Metastatic Pancreatic Carcinoma in the Ovary (tissue), 1 donor: ENCODE results near the genes APEX1, PIP4P1, ANG and RNASE3.

DNA sequence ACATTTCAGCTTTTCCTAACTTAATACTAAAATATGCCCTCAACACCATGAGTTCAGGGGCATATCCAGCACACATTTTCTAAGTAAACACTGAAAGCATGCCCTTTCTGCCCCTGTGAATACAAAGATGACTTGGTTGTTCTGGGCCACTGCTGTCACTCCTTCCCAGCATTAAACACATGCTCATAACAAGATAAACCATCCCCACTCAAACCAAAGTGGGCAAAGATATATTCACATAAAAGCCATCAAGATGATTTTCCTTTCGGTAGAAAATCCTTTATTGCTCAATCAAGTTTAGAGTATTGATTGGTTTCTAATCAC, 2.0 kb downstream of the CCNB1IP1 start:
- PRO-cap: no peak

DNA sequence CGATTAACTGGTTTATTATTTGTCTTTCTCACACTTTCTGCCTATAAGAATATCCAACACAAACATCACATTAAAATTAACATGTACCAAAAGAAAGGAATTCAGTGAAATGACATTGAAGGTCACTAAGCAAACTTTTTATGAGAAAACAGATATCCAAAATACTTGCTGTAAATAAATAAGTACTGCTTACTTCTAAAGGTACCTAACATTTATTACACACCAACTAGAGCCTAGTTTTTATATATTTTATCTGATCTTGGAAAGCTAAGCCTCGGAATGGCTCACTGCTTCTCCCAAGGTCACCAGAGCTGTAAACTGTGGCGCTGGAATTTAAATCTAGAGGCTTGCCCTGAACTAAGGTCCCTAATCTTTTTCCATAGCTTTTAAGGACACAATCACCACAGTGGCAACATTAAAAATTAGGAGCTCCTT, 793 bp downstream of the CCNB1IP1 start:
- PRO-cap: no peak

GRCh38 chr14:20343921-20344159, 405 bp downstream of the PARP2 start:
- PRO-cap: no peak

DNA sequence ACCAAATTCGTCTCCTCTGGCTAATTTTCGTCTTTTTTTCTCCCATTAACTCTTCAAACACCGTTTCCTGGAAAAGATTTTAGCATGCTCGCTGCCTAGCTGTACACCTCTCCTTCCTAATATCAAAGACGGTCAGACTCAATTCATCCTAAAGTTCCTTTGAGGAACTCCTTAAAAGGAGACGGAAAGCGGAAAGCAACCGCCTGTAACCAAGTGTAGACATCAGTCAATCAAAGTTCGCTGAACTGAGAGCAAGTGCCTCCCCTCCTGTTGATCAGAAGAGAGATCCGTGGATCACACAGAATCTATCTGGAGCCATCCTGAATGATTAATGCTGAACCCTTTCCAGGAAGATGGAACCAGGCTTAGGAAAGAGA, 411 bp upstream of the TEP1 start:
- PRO-cap: no peak

- PRO-cap: bidirectional peak, plus-strand start at chr14:20455233, minus-strand start at chr14:20455048
These were observed at the start of gene APEX1 for GRCh38 chr14:20455127-20455990. APEX1 (plus strand) TSS chr14:20455226.

GRCh38 chr14:20460771-20461854, at the start of gene PIP4P1:
PIP4P1 (minus strand) TSS chr14:20461434.
- PRO-cap: bidirectional peak, plus-strand start at chr14:20461673, minus-strand start at chr14:20461423

GRCh38 chr14:20610052-20610377, 18.8 kb upstream of the RNASE12 start:
- PRO-cap: no peak

DNA sequence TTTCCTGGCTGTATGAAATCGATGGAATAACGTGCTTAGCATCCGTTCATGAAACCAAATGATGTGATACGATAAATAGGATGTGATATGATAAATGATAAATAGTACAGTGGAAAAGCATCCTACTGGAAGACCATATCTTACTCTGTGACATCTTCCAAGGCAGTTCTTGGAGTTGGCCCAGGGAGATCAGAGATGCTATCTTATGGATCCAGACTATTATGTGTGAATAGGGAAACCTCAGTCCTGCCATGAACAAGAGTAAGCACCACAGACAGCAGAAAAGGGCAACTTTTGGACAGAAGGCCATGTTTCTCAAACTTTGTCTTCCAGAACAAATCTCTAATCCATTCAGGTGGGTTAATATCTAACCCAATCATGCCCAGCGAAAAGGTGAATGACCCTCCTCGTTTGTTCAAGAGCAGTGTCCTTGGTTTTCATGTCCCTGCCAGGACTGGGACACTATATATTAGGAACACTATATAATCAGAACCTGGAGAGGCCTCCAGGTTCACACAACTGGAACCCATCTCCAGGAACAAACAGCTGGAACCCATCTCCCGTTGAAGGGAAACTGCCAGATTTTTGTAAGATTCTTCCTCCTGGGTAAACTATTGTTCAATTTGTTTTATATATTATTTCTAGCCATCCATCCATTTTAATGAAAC, at the start of gene ANG:
TSS of gene ANG (plus strand) at position 496 of the 668 bp plus-strand sequence.
- PRO-cap: no peak

DNA sequence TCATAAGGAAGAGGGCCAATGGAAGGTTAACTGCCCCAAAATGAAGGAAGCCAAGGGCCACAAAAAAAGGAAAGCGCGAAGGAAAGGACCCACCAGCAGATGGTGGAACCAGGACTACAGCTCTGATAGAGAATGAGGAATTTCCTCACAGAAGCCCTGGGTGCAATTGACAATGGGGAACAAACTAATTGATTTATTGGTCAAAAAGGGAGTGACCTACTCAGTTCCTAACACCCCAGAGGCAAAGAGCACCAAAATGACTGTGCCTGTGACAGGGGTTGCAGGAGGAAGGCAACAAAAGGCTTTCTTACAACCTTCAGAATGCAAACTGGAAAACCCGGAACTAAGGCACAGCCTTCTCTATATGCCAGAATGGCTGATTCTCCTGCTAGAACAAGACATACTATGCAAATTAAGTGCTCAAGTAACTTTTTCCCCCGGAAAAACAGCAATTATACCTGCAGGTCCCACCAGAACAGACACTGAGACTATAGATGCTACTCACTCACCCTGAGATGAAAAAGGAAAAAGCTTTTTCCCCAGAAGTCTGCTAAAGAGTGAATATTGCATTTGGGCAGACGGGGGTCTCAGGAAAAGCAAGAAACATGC, 9.6 kb upstream of the EDDM3B start:
- PRO-cap: no peak

GRCh38 chr14:20799390-20800738, 2.8 kb downstream of the RNASE1 start:
- PRO-cap: no peak

- PRO-cap: no peak
These were observed 281 bp downstream of the RNASE1 start for GRCh38 chr14:20802398-20802728.

DNA sequence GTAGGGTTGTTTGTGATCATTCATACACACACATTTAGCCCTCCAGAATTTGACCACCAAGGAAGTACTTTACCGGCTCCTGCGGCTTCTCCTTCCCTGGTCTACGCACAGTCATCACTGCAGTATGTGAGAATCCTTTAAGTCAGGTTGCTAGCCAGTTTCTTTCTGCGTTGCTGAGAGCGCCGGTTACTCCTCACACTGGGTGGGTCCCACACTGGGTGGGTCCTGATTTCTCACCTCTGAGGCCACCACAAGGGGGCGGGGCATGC, 25.2 kb upstream of the RNASE1 start:
- PRO-cap: no peak

DNA sequence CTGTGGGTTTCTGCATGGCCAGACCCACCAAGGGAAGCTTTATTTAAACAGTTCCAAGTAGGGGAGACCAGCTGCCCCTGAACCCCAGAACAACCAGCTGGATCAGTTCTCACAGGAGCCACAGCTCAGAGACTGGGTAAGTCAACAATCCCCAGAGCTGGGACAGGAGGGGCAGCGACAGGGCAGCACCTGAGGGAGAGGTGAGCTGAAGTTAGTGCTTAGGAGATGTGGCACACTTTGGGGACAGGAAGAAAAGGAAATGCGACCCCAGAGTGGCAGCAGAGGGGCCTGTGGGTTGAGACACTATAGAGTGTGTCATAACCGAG, at the start of gene RNASE3:
TSS of gene RNASE3 (plus strand) at position 70 of the 326 bp plus-strand sequence.
- PRO-cap: no peak

DNA sequence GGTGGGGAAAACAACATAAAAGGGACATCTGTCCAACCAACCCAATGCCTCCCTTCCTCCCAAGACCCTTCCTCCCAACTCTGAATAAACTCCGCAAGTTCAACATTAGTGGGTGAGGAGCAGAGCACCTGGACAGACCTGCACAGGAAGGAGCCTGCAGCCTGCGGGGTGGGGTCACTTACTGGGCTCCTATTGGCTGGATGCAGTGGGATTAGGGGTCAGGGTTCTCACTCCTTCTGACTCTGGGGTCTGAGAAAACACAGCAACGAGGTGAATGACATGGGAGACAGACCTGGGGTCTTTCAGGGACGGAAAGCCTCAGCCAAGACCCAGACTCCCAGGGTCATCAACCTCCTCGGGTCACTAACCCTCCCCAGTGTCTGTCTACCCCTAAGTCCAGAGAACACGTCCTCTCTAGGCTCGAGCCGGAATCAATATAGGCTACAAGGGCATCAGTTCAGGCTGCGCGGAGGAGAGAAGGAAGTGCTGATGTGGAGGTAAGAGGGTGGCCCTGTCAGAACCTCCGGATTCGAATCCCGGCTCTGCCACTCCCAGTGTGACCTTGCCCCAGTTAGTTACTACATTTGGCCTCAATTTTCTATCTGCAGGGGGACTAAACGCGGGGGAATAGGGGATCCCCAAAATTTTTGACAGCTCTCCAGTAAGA, 880 bp downstream of the NDRG2 start:
- PRO-cap: no peak

- PRO-cap: no peak
These were observed 3.5 kb downstream of the RNASE8 start for GRCh38 chr14:21061145-21061449.

DNA sequence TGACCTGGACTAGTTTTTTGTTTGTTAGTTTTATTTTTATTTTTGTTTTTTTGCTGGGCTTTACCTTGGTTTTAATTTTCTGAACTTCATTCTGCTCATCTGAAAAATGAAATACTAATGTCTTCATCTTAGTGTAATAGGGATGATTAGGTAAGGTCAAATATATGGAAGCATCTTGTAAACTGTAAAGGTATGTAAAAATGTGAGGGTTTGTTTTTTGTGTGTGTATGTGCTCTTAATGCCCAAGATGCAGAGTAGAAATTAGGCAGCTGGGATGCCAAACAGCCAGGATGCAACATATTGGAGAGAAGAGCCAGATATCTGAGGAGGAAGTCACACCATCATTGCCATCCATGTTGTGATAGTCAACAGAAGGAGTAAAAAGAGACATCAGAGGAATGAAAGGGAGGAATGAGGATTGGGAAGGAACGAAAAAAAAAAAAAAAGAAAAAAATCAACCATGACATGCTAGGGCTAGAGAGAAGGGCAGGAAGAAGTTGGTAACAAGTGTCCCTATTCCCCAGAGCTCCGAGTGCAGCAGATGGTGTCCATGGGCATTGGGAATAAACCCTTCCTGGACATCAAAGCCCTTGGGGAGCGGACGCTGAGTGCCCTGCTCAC, 11.9 kb downstream of the ZNF219 start:
- PRO-cap: no peak

GRCh38 chr14:21104452-21105171, 3.7 kb downstream of the TMEM253 start:
- PRO-cap: unidirectional peak, minus-strand start at chr14:21104698

- PRO-cap: no peak
These were observed 49.3 kb upstream of the OR5AU1 start for GRCh38 chr14:21205077-21205624.

DNA sequence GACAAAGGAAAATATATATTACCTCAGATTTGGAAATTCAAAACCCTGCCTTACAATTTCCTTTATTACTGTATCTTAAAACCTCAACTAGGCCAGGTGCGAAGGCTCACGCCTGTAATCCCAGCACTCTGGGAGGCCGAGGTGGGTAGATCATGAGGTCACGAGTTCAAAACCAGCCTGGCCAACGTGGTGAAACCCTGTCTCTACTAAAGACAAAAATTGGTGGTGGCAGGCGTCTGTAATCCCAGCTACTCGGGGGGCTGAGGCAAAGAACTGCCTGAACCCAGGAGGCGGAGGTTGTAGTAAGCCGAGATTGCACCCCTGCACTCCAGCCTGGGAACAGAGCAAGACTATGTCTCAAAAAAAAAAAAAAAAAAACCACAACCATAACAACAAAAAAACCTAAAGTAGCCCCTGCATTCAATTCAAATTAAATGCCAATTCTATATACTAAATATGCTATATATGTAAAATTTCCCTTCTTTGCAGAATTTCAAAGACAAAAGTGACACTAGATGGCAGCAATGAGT, 28.3 kb downstream of the HNRNPC start:
- PRO-cap: no peak

- PRO-cap: unidirectional peak, plus-strand start at chr14:21269866
These were observed 364 bp upstream of the HNRNPC start for GRCh38 chr14:21269622-21269990.